GM19240 (cell line): Measurements from ENCODE around the genes DPYSL5, EMILIN1, GTF3C2 and PPM1G.

DNA sequence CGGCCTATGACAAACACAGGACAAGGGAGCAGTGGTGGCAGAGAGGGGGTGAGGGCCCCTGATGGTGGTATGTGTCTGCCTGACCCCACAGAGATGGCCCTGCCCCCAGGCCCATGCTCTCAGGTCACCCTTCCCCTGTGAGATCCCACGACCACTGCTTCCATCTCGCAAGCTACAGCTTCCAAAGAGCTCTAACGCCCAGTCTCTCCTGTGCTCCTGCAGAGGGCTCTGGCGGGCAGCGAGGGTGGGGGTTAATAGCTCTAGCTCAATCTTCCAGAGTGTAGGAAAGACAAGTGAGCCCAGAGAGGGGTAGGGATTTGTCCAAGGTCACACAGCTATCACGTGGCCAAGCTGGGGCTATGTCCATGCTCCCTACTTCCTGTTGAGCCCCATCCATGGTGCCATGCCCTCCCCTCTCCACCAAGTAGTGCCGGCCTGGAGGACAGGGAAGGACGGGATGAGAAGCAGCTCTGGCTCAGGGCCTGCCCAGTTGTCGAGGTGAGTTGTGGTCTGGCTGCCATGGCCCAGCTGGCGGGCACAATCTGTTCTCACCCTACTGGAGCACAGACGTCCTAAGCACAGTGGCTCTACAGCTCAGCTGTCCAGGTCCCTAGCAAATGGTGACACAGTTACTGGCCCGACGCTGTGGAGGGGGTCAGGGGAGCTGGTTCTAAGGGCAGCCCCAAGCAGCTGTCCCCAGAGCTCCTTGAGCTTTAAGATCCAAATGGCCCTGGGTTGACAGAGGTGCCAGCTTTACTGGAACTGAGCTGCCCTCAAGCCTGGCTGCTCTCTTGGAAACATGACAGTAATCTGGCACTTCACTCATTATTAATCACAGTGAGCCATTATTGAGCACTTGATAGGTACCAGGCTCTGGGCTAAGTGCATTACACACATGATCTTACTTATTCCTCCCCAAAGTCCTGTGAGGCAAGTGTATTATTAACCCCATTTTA lies 32.8 kb downstream of the KCNK3 start:
- RRBS, result no CpG with 5 or more reads among the region's 14 CpGs

GRCh38 chr2:26847273-26848303 lies at the start of gene DPYSL5:
Gene DPYSL5, plus strand, starts transcription at chr2:26848132.
- RRBS, result 3% methylated on average over 41 of the region's 109 CpGs

GRCh38 chr2:26848920-26849815 lies 1.2 kb downstream of the DPYSL5 start:
- RRBS, result 7% methylated on average over 22 of the region's 66 CpGs

GRCh38 chr2:26922657-26923093 lies 47.8 kb upstream of the MAPRE3 start:
- RRBS, result no CpG with 5 or more reads among the region's 8 CpGs

GRCh38 chr2:26925394-26925876 lies 45.0 kb upstream of the MAPRE3 start:
- RRBS, result no CpG with 5 or more reads among the region's 5 CpGs

DNA sequence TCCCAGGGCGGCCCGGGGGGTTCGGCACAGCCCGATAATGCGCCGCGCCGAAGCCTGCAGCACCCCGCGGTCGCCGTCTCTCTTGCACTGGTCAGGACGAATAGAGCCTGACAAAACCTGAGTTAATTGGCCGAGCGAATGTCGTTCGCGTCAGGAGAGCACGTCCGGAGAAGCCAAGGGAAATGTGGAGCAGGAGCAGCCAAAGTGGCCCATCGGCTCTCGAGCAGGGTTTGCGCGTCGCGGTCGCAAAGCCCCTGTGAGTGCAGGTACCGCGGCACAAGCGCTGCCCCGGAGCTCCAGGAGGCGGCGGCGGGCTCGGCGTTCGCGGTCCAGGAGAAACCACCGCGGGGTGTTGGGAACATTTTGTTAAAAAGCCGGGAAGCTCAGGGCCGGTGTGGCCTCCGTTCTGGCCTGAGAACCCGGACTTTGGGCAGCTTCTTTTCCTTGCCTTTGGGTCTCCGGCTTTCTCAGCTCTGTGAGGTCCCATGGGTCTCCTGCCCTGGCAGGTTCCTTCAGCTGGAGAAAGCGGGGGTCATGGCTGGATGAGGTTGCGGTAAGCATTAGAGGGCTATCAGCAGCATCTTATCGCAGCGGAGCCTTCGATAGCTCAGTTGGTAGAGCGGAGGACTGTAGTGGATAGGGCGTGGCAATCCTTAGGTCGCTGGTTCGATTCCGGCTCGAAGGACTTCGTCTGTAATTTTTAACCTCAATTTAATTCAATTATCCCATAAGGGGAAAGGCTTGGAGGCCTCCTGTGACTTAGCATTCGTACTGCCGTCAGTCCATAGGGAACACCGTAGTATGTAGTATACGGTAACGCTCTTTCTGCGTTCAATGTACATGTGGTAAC lies 1.1 kb upstream of the AGBL5 start:
- RRBS, result 2% methylated on average over 12 of the region's 63 CpGs

- RRBS, result 99% methylated on average over 5 of the region's 6 CpGs
These were observed 1.9 kb downstream of the OST4 start for GRCh38 chr2:27069571-27069959.

DNA sequence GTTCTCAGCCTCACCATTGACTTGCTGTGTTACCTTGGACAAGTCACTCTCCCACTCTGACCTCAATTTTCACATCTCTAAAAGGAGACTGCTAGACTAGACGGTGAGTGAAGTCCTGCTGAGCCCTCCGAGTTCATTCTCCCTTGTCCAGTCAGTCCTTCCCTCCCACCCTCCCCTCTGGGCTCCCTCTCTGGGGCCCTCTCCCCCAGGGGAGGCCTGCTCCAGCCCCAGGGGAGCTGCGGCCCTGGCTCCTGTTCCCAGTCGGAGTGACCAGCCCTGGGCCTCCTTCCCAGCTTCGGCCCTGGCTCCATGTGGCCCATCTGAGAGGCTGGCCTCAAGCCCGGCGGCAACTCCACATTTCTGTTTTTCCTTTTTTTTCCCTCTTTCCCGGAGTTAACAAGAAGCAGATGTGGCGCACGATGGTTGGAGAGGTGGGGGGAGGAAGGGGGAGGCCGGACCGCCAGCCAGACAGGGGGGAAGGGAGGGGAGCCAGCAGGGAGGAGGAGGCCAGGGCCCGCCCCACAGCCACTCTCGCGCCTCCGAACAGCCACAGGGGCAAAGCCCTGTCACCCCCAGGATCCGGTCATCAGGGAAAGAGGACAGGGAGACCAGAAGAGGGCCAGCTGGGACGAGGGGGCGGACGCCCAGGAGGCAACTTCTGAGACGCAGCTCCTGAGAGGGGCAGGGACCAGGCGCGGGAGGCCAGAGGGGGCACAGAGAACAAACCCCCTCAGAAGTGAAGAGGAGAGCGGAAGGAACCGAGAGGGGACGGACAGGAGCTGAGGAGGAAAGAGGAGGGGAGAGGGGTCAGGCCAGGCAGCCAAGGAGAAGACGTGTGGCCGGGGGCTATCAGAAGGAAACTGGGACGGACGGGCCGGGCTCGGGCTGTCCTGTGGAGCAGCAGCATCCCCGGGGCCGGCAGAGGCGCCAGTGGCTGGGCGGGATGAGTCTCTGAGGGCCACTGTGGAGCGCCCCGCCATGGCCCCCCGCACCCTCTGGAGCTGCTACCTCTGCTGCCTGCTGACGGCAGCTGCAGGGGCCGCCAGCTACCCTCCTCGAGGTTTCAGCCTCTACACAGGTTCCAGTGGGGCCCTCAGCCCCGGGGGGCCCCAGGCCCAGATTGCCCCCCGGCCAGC lies at the start of gene EMILIN1:
Gene EMILIN1 (plus strand): TSS at position 528 of the 1,136 bp plus-strand sequence.
- RRBS, result 58% methylated on average over 9 of the region's 44 CpGs

DNA sequence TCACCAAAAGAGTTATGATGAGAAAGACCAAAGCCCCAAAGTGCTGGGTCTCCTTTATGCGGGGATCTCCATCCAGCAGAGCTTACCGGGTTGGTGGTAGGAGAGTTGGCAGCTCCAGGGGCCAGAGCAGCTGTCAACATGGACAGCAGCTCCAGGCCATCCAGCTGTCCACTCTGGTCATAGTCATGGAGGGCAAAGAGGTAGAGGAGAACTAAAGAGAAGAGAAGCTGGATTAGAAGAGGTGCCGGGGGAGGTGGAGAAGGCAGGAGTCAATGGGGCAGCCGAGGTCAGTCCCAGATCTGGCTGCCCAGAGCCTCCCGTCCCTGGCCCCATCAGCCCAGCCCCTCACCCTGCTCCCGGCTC lies 15.4 kb downstream of the KHK start:
- RRBS, result 91% methylated on average over 2 of the region's 6 CpGs

DNA sequence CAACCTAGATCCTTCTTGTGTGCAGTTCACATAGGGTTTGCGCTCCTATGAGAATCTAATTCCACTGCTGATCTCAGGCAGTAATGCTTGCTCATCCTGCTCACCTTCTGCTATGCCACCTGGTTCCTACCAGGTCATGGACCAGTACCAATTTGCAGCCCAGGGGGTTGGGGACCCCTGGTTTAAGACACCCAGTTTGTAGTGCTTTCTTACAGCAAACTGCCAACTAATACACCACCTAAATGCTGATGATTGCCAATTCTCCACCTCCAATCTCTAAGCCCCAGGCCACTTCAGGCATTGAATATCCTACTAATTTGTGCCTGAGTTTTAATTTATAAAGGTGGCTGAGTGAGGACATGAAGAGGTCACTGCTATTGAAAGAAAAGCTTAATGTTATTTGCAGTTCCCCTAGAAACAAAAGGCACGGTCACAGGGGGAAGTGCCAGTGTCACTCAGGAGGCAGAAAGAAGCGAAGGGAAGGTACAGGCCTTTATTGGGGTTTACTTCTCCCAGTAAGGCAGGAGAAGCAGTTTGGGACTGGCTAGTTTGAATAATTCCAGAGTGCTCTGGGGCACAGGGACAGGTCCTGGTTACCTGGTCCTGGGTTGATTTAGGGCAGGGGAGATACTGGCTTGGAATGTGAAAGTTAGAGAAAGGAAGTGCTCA lies 1.8 kb upstream of the ABHD1 start:
- RRBS, result no CpG with 5 or more reads among the region's 3 CpGs

DNA sequence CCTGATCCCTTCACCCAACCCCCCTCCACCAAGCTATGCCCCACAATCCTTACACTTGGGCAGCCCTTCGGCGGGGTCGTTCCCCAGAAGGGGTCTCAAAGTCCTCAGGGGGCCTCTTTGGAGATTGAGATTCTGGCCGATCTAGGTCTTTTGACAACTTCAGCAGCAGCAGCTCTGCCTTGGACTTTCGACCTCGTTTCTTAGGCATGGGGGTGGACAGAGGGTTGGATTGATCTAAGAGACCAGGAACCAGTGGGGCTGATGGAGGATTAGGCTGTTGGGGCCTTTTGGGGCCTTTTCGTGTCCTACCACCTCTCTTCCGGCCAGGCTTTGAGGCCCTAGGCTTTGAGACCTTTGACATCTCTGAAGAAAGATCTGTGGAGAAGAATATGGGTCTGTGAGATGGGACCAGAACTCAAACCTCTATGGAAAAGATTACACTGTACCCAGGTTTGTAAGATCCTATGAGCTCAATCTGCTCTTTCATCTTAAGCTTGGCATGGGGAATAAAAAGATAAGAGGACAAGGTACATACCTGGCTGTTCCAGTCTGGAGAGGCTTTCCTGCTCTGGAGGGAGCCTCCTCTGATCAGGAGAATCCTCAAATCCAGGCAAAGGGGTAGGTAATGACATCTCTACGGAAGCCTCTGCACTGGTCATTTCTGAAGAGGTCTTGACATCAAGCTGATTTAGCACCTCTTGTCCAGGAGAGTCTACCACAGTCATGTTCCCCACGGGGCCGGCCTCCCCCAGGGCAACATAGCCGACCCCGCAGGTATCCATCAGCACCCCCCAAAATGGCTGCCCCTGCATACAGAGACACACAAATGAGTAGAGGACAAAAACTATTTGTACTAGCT lies 13.6 kb downstream of the GTF3C2 start:
- RRBS, result no CpG with 5 or more reads among the region's 13 CpGs

DNA sequence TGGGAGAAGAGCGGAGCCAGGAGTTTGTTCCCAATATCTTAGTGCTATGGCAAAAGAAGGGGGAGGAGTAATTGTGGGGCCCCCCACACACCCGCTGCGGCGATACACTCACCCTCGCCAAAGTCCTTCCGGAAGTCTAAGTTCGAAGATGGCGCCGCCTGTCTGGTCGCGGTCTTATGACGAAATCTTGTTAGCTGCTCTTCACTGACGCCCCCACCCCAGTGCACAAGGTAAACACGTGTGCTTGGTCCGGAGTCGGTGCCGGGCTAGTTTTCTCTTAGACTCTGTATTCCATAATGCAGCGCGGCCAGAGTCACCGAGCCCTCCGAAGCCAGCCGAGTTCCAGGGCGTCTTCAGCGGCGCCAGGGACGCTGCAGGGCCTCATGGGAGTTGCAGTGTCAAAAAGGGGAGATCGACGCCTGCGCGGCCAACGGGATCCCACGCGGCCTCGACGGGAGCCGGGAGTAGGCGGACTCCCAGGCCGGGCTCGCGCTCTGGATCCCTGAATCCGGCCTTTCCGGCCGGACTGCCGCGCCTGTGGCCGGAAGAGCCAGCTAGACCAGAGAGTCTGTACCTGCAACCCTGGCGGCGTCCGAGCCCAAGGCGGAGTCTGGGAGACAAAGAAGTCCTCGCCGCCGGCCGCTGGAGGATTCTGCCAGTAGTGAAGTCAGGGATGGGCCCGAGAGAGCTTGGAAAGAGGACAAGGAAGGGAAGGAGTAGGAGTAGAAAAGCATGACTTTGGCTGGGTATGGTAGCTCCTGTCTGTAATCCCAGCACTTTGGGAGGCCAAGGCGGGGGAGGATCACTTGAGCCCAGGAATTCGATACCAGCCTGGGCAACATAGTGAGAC lies at the start of gene GTF3C2:
Gene GTF3C2 (minus strand): TSS at position 138 of the 850 bp plus-strand sequence.
- RRBS, result 7% methylated on average over 9 of the region's 57 CpGs

- RRBS, result no CpG with 5 or more reads among the region's 36 CpGs
These were observed 2.7 kb downstream of the ZNF513 start for GRCh38 chr2:27377428-27378571.

DNA sequence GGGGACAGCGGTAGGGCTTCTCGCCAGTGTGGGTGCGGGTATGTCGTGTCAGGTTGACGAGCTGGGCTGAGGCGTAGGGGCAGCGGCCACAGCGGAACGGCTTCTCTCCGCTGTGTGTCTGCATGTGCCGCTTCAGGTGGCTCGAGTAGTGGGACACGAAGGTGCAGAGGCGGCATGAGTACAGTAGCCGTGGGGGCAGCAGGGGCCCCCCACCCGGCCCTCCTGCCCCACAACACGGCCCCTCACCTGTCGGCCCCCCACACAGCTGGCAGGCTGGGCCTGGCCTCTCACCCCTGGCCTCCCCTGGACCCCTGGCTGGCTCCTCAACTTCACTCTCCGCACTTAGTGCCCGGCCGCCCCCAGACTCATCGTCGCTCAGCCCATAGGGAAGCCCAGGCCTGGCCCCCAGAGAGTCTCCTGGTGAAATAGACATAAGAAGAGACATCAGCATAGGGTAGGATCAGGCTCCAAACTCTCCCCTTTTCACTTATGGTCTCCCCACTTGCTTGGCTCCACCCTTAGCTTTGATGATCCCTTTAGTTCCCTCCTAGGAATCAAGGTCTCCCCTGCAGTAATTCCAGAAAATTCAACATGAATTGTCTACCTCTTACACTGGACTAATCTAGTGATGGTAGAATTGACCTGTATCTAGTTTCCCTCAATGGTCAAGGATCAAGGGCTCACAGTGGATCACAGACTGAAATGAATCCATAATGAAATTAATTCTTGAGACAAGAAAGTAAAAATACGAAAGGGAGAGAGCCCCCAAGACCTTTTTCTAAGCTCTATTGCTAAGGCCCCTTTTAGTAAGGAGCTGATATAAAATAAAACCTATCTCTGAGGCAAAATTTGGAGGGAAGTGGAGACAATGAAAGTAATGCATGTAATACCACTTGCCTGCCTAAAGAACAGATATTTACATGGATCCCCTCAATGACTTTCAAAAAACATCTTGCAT lies 1.6 kb downstream of the ZNF513 start:
- RRBS, result no CpG with 5 or more reads among the region's 24 CpGs

GRCh38 chr2:27391963-27392369 lies 11.4 kb upstream of the ZNF513 start:
- RRBS, result no CpG with 5 or more reads among the region's 3 CpGs

- RRBS, result 2% methylated on average over 32 of the region's 111 CpGs
These were observed at the start of gene PPM1G for GRCh38 chr2:27408588-27409971. Gene PPM1G, minus strand, starts transcription at chr2:27409591.

DNA sequence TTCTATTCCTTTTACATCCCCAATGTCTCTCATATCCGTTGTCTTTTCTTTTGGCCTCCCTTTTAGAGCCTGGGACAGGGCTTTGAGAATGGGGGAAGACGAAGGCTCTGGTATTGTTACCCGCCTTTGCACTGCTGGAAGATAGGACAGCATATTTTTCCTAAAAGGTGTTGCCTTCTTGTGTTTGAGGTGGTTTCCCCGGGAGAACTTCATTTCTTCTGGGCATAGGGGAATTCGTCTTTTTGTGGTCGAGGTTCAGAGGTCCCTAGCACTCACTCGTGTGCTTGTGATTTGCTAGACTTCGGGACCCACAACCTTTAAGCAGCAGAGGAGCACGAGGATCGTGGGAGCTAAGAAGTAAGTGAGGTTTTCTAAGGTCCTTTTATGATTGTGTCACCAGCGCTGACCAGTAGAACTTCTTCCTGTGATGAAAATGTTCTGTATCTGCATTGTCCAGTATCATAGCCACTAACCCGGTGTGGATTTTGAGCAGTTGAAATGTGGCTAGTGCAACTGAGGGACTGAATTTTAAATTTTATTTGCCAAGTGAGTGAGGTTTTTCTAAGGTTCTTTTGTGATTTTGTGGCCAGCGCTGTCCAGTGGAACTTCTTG lies 624 bp downstream of the ZNF512 start:
- RRBS, result no CpG with 5 or more reads among the region's 13 CpGs

- RRBS, result no CpG with 5 or more reads among the region's 11 CpGs
These were observed 1.7 kb downstream of the CCDC121 start for GRCh38 chr2:27626823-27627801.

DNA sequence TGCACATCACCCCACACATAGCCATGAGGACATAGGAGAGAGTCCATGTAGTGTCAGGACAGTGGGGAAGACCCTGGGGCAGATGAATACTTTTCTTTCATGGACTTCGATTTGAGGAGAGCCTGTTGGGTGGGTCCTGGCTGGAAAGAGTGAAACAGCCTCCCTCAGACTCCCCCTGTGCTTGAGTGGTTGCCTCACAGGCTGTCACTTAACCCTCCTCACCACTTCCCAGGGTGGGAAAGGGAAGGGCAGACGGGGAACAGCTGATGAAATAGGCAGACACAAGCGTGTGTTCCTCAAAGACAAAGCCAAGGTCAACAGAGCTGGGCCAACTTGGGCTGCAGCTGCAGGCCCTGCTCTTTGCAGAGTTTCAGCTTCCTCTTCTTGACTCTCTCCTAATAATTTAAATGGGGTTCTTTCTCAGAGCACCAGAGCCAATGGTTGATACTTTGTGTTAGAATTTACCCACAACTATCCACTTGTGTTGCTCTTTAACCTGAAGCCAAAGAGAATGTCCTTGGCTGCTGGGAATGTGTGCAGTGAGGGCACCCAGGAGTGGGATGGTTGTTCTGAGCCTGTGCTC lies 14.7 kb upstream of the MRPL33 start:
- RRBS, result no CpG with 5 or more reads among the region's 3 CpGs

- RRBS, result no CpG with 5 or more reads among the region's 5 CpGs
These were observed 69.7 kb downstream of the BABAM2 start for GRCh38 chr2:27960103-27960773.